ENCODE data around the gene PARD3B.

DNA sequence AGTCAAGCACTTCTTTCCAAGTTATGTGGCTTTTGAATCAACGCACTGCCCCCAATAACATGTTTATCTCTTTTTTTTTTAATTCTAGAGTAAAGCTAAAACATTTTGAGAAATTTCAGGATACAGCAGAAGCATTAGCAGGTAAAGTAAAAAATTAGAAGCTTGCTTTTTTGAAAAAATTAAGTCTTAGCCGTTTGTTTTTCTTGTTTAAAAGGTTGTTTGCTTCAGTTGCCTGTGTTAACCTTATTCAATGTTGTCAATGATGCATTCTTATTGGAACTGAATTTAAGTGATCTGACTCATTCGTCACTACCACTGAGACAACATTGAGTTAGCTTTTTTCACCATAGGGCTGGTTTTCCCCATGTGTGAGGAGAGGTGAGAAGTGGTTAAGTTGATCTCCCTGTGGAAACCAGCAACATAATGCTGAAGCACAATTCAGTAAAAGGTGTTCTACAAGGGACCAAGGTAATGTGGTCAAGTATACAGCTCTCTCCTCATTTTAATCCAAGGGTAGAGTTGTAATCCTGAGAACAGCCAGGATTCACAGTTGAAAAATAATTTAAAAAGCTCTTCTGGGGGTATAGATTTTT is 12.4 kb downstream of the NOP58 start:
- PRO-cap, 2 experiments: no peak in any of the 2 experiments

GRCh38 chr2:202280651-202281264 is 15.2 kb downstream of the NOP58 start:
- PRO-cap, 2 experiments: no peak in any of the 2 experiments

DNA sequence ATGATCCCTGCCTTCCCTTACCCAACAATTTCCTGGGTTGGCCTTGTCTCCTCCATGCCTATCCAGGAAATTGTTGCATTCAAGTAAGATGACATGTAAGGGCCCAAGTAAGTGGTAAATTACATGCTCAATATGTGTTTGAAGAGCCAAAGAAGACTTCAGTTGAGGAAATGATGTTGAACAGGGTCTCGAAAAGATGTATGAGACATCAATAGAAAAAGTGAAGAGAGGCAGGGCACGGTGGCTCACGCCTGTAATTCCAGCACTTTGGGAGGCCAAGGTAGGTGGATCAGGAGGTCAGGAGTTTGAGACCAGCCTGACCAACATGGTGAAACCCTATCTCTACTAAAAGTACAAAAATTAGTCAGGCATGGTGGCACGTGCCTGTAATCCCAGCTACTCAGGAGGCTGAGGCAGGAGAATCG is 65.1 kb upstream of the FAM117B start:
- PRO-cap, 2 experiments: no peak in any of the 2 experiments

GRCh38 chr2:202609669-202610200 is 25.0 kb upstream of the FAM117B start:
- PRO-cap, 2 experiments: no peak in any of the 2 experiments

GRCh38 chr2:202638102-202638375 is 3.3 kb downstream of the FAM117B start:
- PRO-cap, 2 experiments: no peak in any of the 2 experiments

DNA sequence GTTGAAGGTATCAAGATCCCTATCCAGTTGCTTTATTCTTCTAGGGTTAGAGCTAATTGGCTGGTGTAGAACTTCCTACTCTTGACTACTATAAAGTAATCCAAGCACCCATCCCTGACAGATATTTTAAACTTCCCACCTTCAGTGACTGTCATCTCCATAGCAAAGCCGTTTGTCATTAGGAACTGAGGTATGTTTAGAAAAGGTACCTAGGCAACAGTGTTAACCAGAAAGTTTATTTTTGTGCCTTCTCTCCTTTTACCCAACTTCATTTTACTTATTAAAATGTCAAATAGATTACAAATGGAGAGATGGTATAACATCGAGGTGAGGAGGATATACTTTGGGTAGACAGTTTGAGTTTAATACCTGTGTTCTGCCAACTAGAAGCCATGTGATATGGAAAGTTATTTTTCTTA is 4.5 kb downstream of the FAM117B start:
- PRO-cap, 2 experiments: no peak in any of the 2 experiments

DNA sequence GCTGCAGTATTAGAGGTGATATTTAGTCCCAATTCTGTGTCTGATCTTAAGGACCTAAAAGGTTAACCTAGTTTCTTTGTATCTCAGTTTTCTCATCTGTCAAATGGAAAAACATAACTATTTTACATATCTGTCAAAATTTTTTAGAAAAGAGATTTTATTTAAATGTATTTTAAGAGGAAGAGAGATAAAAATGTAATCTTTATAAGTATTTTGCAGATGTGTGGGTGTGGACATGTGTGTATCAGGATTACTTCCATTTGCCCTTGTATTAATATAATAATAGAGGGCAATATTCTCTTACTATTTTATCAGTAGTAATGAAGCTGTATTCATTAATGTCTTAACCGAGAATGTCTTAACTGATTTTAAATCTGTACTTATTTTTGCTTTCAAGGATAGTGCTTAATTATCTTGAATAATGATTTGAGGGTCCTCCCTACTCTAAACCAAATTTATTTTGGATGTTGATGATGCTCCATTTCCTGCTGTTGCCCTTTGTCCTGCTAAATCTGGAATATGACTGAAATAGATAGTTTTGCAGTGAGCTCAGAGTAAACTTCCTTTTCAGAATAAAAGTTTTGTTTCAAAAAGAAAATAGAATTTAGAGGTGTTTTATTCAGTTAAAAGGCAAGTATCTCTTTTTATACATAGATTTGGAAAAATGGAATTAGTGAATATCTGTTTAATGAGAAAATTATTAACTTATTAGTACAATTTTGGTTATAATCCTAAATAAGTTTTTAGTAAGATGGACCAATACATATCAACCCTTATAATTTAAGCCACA is 8.0 kb downstream of the NBEAL1 start:
- PRO-cap, 2 experiments: peak in 1 of 2 experiments; most common minus-strand start position 462 of the sequence (in 1)

DNA sequence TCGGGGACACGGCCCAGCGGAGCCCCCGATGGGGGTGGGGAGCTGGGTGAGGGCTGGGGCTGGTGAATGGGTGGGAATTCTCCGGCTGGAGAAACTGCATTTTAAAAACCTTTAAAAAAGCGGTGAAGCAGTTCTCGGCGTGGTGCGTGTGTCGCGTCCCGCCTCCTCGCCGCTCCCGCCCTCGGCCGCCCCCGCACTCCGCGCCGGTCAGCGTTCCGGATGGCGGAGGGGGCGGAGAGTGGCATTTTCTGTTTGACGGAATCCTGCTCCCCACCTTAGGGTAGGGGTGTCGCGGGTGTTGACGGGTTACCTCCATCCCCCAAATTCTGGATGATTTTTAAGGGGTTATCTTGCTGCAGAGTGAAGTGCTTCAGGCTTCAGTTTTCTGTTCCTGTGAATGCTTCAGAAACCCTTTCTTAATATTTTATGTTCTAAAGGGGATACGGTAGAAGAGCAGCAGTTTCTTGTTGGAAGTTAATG is 560 bp downstream of the ABI2 start:
- PRO-cap, 2 experiments: no peak in any of the 2 experiments

DNA sequence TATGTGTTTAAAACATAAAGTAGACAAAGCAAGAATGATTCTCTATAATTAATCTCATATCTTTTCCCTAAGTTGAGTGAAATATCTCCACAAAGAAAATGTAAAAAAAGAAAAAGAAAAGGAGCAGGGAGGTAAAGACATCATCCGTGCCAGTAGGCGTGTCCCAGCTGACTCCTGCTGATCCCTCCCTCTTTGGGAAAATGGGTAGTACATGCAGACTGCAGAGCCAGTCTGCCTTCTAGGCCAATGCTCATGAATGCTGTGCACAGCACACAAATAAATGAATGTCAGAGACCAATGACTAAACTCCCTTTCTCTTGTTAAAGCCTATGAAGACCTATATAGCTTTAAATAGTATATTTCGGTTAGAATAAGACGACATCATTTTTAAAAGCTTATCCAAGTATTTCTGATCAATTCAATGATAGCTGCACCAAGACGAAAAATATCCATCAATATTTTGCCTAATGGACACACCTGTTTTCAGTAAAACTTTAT is 64.7 kb downstream of the RAPH1 start:
- PRO-cap, 2 experiments: no peak in any of the 2 experiments

DNA sequence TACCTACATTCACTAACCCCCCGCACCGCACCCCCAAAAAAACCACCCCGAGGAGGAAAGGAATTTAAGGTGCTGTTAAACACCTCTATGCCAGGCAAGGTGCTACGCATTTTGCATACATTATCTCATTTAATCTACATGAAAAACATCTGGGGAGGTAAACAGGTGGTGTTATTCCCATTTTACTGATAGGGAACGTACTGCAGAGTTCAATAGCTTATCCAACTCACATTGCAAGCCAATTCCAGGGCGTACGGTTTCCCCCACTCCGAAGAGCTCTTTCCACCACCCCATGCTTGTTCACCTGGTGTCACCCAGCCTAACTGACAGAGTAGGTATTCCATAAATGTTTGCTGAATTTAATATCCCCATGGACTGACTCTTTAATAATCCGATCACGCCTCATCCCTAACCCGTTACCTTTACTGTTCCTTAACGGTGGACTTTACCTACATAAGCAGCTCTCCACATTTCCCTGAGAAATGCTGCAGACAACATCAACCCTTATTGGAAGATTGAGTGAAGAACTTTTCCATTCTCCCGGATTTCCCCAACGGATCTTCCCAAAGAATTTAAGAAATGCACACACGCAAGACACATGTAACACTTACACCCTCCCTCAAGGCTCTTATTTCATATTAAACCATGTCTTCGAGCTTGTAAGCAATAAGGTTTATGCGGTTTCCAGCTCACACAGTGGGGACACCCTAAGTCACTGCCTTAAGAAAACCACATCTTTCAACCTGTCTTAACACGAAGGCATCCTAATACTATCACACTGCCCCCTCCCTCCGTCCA is 1.2 kb downstream of the RAPH1 start:
- PRO-cap, 2 experiments: no peak in any of the 2 experiments

DNA sequence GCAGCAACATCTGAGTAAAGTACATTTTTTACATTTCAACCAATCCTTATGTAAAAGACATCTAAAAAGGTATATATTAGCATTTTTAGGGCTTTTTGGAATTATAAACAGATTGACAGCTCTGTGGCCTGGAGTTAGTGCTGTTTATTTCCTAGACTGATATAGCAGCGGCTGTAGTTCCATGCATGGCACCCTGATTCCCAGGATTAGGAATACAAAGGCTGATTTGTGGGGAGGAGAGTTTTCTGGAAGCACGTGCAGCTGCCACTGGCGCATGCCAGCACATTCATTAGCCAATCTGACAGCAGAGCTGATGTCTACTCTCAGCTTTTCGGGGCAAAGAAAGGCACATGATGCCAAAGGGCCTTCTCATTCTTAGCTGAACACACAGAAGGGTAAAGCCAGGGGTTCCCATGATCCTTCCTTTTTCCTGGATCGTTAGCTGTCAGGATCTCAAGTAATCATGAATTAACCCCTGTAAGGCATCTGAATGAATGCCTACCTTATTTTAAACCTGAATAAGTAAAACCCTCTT is 45.7 kb upstream of the RAPH1 start:
- PRO-cap, 2 experiments: no peak in any of the 2 experiments

- PRO-cap, 2 experiments: no peak in any of the 2 experiments
Observed at GRCh38 chr2:203582397-203583142, 47.5 kb upstream of the RAPH1 start.

GRCh38 chr2:203683867-203684548 is 22.4 kb upstream of the CD28 start:
- PRO-cap, 2 experiments: no peak in any of the 2 experiments

- PRO-cap, 2 experiments: no peak in any of the 2 experiments
Observed at GRCh38 chr2:203708783-203709390, 2.4 kb downstream of the CD28 start.

GRCh38 chr2:204545158-204545563 is at the start of gene PARD3B:
Gene PARD3B (plus strand): TSS chr2:204545475.
- PRO-cap, 2 experiments: peak in 2 of 2 experiments; most common plus-strand start chr2:204545478 (in 1)

DNA sequence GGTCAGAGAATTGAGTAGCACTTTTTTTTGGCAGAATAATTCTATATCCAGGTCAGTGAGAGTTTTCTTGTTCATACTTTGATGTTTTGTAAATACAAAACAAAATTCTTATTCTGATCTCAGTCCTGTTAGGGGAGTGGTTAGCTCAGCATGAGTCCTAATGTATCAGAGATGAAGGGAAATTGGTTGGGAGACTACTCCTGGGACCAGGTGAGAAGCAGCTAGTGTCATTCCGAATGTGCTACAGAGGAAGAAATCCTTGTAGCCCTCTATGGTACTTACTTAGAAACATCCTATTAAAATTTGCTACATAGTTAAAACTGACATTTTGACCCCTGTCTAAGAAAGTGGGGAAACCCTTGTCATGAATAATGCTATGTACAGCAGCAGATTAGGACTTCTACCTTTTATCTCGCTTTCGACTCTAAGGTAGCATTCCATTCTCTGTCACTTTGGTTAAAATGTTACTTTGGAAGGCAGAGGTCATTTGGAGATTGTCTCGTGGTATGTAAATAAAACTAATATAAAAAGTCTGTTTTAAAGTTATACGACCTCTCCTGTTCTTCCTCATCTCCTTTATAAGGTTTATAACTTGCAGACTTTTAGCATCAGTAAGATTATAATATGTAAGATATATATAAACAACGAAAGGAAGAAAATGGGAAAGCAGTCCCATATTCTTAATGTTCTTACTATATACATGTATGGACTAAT is 65.9 kb downstream of the PARD3B start:
- PRO-cap, 2 experiments: no peak in any of the 2 experiments

- PRO-cap, 2 experiments: no peak in any of the 2 experiments
Observed at GRCh38 chr2:204665213-204665772, 120.0 kb downstream of the PARD3B start.

GRCh38 chr2:204741889-204742394 is 196.7 kb downstream of the PARD3B start:
- PRO-cap, 2 experiments: no peak in any of the 2 experiments

DNA sequence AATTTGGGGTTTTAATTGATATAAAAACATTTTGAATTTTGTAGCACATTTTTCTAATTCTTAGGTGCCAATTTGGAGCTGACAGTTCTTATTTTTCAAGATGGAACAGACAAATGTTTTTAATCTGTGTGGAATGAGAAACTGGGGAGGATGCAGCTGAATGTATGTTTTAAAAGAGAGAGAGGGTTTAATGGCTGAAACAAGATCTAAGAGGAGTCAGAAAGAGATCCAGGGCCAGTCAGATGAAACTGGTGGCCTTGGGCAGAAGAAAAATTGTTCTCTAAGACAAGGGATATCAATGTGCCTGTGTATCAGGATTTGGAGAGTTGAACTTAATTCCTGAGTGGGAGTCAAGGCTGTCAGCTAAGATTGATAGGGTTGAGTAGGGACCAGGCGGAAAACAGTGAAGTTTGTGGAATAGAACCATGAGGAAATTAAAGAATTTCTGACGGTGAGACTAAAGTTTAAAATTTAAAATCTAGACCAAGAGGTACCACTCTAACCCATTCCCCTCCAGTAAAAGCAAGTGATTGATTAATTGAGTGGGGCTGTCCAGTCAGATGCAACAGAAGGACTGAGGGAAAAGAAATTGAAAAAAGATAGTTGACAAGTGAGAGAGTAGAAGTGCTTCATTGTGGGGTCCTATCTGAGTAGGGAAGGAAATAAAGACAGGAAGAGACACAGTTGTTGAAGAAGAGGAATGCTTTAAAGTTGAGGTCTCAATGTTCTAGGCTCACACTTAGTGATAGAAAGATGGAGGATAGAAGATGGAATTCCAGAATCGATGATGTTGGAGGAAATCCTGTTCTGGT is 199.3 kb downstream of the PARD3B start:
- PRO-cap, 2 experiments: no peak in any of the 2 experiments

DNA sequence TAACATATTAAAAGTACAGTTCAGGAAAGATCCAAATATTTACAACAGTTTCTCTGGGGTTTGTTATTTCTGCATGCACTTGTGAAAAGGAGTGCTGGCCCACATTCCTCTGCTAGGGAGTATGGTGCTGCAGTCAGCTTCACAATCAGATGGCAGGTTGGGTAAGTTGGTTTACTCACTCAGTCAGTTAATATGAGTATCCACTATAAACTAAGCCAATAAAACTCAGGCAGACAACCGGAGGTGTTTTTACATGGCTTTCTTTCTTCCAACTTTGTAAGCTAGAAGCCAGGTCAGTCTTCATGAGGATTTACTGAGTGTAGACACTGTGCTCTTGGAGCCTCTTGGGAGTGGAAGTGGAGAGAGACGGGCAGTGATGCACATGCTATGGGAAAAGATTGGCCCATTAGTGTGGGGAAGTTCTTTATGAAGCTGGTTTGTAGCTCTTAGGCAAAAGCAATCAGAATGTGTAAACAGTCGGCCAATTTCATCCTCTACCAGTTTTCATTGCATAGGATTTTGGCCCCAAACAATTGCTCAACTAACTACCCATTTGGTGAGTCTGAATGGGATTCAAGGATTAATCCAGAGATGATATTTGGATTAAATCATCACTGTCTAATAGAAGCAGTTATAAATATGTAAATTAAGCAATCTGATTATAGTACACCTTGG is 545.3 kb downstream of the PARD3B start:
- PRO-cap, 2 experiments: no peak in any of the 2 experiments

All from Metastatic Liver Carcinoma in the Adrenal Gland (tissue), 2 donors.